RPMI7951 (cell line): ENCODE data around the genes MYH11 and NOMO3.

- RAMPAGE, long total RNA = no peak
These were observed 53.2 kb downstream of the MYH11 start for GRCh38 chr16:15803494-15804112.

DNA sequence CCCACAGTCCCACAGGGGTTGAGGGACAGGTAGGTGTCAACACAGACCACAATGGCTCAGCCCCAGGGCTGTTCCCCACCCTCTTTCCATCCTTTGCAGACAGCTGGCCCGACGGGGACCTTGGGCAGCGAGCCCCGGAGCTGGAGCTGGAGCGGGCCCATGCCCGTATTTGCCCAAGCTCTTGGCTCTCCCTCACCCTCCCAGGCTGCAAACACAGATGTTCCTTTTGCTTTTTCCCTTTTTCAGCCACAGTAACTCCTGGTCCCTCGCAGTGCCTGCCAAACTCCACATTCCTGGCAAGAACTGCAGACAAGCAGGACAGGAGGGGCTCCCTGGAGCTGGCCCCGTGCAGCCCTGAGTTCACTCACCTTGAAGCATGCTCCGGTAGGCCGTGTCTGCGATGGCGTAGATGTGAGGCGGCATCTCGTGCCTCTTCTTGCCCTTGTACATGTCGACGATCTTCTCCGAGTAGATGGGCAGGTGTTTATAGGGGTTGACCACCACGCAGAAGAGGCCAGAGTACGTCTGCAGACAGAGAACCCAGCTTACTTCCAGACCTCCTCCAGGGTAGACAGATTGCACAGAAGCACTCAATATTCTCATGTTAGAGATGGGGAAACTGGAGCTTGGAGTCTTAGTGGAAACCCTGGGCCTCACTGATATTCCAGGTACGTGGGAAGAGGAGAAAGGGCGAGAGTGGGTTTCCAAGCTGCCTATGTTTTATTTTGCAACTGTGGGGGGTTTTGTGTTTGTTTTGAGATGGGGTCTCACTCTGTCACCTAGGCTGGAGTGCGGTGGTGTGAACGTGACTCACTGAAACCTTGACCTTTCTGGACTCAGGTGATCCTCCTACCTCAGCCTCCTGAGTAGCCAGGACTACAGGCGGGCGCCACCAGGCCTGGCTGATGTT lies 33.7 kb downstream of the MYH11 start:
- RAMPAGE, long total RNA = no peak

- RAMPAGE, long total RNA = no peak
These were observed at the start of gene MYH11 for GRCh38 chr16:15856855-15857599. TSS of gene MYH11 (minus strand) at chr16:15857028.

DNA sequence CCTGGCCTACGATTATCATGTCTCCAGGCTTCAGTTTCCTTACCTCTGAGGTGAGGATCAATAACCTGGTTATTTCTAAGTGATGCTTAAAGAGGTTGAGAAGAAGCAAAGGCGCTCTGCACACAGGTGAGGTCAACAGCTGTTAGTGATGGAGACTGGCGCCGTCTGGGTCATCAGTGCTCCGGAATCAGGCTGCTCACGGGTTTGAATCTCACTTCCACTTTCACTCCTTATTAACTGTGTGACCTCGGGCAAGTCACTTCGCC lies 735 bp upstream of the ABCC1 start:
- RAMPAGE, long total RNA = no peak

DNA sequence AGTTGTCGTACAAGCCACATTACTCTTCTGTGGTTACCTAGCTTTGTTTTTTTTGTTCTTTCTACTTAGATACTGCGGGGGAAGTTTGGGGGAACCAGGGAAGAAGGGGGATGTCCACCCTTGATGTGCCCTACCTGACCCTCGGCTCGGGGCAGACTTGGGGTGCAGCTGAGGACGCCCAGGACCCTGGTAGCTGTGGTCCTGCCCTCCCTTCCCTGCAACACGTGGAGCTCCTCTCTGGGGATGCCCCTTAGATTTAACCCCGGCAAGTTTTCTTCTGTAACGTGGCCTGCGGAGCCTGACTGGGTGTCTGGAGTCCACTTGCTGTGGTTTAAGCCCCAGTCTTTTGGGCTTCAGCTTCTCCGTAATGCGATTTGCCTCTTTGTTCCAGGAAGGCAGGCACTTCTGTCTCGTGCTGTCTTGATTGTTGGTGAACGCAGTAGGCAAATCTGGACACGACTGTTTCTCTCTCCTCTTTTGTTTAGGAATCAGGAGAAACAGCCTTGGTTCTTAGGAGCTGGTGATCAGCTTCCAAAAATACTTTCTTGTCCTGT lies 953 bp downstream of the ABCC1 start:
- RAMPAGE, long total RNA = no peak

DNA sequence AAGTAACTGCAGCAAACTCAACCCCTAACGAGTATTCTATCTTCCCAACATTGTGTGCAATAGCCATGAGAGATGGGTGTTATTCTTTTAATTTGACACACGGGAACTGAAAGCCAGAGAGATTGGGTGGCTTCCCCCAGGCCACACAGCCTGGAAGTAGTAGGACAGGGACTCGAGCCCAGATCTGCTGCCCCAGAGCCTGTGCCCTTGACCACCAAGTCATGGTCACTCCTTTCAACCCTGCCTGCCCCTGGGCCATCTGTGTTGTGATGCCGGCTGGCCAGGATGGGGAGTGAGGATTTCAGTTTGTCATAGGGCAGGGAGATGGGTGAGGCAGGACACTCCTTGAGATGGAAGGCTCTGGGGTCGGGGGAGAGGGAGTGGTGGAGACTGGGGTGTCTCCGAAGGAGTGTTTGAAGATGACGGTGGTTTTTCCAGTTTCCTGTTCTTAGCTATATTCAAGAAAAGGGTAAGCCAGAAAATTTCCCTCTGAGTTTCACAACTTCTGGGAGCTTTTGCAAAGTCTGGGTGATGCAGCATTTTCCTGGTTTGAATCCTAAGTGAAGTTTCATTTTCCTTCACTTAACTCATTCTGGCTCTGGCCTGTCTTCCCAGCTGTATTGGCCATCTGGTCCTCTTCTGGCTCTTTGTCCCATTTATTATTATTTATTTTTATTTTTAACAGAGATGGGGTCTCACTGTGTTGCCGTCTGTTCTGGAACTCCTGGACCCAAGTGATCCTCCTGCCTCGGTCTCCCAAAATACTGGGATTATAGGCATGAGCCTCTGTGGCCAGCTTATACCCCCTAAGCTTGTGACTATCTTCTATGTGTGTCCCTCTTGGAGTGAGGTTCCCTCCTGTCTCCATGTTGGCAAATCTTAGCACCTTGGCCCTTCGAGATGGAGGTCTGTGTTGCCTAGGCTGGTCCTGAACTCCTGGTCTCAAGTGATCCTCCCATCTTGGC lies 27.6 kb downstream of the ABCC1 start:
- RAMPAGE, long total RNA = no peak

- RAMPAGE, long total RNA = no peak
These were observed 65.2 kb downstream of the ABCC1 start for GRCh38 chr16:16014377-16015219.

GRCh38 chr16:16028239-16028857 lies 78.9 kb downstream of the ABCC1 start:
- RAMPAGE, long total RNA = no peak

- RAMPAGE, long total RNA = no peak
These were observed 87.0 kb downstream of the ABCC1 start for GRCh38 chr16:16036306-16036863.

DNA sequence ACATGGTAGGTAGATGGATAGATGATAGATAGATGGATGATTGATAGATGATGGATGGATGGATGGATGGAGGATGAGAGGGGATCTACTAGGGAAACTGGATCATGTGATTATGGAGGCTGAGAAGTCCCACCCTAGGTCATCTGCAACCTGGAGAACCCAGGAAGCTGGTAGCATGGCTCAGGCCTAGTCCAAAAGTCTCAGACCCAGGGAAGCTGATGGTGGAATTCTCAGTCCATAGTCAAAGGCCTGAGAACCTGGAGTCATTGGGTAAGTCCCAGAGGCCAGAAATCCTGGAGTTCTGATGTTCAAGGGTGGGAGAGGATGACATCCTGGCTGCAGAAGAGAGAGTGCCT lies 88.7 kb downstream of the ABCC1 start:
- RAMPAGE, long total RNA = no peak

DNA sequence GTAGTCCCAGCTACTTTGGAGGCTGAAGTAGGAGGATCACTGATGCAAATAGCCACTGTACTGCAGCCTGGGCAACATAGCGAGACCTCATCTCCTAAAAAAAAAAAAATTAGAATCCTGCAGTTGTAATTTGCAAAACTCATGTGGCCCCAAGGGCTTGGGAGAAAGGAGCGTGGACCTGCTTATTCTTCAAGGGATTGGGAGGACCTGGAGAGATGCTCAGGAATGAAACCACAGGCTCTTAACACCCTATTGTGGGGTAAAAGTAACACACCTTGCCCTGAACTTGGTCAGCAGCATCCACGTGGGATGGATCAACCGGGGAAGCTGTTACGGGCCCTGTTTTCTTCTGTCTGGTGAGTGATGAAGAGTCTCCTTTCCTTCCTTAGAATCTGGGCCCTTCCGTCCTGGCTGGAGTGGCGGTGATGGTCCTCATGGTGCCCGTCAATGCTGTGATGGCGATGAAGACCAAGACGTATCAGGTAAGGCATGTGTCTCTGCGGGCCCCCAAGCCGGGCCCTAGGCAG lies 103.0 kb downstream of the ABCC1 start:
- RAMPAGE, long total RNA = no peak

GRCh38 chr16:16086670-16087391 lies 136.5 kb downstream of the ABCC6 start:
- RAMPAGE, long total RNA = no peak

DNA sequence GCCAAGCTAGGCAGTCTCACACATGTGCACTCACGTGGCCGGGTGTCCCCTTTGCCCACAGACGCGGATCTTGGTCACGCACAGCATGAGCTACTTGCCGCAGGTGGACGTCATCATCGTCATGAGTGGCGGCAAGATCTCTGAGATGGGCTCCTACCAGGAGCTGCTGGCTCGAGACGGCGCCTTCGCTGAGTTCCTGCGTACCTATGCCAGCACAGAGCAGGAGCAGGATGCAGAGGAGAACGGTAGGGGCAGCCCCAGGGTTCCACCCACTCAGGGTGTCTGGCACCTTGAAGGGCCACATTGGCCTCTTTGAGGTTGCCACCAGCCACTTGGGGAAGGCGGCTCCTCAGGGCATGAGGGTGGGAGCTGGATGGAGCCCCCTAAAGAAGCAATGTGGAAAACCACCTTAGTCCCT lies 132.9 kb downstream of the ABCC6 start:
- RAMPAGE, long total RNA = no peak

DNA sequence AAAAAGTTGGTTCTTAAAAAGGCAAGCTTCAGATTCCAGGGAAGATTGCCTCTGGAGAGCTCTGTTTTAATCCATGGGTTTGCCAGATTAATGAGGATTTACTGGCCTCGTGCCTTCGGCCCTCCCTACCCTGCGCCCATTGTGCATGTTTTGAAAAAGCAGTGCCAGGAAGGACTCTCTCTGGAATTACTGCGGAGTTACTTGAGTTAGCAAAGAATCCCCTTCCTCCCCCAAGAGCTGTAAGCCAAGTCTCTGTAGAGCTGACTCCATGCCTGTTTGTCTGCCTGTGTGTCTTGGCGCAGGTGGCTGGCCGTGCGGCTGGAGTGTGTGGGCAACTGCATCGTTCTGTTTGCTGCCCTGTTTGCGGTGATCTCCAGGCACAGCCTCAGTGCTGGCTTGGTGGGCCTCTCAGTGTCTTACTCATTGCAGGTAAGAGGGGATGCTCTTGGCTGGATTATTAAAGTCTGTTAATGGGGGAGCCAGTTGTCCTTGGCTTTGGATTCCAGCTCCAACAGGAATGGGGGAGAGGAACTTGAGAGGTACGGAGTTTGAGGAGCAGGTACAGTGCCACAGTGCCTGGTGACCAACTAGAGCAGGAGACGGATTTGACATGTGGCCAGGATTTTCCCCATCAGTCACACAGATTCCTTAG lies 98.7 kb downstream of the ABCC6 start:
- RAMPAGE, long total RNA = no peak

DNA sequence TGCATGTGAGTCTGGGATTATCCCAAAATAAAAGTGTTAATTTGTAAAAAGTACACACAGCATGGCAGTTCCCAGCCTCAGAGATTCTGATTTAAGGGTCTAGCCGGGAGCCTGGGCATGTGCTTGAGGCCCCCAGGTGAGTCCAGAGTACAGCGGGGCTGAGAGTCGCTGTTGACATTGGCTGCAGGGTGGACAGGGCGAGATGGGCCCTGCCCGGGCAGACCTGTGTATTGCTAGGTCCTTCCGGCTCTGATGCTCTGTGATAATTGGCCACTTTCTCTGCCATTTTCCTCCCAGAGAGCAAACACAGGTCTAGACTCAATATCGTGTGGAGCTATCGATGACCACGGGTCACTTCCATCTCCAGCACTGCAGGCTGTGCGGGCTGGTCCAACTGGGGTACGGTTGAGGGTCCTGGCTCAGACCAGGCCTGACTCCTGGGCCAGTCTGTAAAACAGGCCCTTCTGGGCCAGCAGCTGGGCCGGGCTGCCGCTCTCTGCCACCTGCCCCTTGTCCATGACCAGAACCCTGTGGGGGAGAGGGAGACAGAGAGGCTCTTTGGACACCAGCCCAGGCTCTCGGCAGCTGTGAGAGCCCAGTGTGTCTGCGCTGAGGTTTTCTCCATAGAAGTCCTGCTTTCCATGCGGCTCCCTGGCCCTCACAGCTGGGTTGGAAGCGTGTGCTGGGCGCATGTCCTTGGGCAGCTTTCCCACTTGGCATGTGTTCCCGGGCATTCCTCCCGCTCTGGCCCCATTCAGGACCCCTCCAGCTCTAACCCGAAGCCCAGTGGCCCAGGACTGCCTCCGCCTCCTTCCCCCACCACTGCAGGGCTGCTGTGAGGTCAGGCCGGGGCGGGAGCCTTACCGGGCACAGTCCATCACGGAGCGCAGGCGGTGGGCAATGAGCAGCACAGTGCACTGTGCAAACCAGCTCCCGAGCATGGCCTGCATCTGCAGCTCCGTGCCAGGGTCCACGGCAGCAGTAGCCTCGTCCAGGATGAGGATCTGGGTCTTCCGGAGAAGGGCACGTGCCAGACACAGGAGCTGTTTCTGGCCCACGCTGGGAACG lies 73.2 kb downstream of the ABCC6 start:
- RAMPAGE, long total RNA = no peak

DNA sequence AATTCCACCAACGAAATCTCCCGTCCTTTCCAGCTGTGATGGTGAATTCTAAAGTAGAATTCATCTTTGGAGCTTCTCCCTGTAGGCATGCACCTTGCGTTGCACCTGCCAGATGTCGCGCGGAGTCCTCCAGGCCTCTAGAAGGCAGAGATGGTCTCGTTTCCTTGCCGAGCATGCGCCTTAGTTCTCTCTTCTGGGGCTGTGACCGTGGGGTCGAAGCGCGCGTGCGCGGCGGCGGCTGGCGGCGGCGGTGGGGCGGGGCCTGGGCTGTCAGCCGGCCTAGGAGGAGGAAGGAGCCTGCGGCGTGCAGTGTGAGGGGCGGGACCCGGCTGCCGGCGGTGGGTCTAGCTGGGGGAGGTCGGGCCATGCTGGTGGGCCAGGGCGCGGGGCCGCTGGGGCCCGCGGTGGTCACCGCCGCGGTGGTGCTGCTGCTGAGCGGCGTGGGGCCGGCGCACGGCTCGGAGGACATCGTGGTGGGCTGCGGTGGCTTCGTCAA lies at the start of gene NOMO3:
TSS of gene NOMO3 (plus strand) at position 227 of the 496 bp plus-strand sequence.
- RAMPAGE, long total RNA = no peak

DNA sequence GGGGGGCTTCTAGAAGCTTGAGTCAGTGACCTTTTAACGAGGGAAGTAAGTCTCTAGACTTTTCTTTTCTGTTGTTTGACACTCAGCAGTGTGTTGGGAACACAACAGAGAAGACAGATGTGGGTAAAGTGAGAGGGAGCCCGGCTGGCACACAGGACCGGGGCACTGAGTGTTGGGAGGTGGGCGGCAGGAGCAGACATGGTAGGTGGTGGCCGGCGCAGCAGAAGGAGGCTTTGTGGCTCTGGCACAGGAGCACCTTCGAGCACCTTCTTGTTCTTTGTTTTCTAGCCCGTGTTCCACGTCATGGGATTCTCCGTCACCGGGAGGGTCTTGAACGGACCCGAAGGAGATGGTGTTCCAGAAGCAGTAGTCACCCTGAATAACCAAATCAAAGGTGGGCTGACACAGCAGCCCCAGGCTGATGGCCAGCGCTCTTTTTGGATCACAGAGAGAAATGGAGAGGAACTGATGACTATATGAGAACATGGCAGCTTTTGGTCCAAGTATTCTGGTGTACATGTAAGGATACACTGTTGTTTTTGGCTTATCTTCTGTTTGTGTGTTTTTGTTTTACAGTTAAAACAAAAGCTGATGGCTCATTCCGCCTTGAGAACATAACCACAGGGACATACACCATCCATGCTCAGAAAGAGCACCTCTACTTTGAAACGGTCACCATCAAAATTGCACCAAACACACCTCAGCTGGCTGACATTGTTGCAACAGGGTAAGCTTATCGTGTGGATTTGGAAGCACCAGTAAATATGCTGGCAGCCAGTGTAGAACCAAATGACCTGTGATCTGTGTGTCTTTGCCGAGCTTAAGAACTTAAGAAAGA lies 23.3 kb downstream of the NOMO3 start:
- RAMPAGE, long total RNA = no peak

DNA sequence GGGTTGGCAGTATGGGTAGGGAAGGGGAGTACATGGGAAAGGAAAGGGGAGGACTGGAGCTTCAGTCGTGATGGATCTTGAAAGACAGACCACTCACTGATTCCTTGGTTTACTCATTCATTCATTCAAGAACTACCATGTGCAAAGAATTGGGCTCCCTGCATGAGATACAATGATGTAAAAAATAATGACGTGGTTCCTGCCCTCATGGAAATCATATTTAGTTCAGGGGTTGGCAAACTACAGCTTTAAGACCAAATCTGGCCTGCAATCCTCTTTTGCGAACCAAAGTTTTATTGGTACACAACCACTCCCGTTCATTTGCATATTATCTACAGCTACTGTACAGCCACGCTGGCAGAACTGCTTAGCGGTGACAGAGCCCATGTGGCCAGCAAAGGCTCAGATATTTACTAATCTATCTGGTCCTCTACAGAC lies 167.8 kb downstream of the XYLT1 start:
- RAMPAGE, long total RNA = no peak

GRCh38 chr16:17359568-17360326 lies 111.0 kb downstream of the XYLT1 start:
- RAMPAGE, long total RNA = no peak

DNA sequence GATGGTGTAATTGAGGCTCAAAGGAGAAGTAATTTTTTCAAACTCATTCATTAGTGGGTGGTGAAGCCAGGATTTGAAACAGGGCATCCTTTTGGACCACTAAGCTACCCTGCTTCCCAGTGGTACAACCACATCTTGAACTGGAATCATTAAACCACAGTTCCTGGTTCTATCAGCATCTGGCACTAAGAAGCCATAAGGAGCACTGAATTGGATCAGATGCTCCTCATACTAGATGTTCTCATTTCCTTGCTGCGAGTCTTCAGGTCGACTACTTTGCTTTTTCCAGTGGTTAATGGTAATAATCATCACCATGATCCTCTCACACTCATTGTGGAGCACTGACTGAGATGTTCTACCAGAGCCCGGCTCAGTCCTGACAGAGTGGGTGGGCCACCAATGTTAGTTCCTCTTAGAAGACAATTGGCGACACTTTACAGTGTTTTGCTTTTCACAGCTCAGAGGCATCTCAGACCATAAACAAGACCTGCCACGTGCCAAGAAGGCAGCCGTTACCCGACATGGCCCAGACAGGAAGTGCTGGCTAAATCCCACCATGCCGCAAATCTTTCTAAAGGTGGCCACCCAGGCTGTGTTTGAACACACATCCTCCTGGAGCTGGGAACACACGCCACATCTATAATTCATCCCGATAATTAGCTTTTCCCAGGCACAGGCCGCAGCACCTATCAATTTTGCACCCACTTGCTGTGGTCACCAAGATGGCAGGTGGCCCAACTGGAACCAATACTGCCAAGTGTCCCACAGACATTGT lies 103.8 kb downstream of the XYLT1 start:
- RAMPAGE, long total RNA = no peak